Mesangial cell (primary cell): ENCODE measurements around a stretch of chr14.

DNA sequence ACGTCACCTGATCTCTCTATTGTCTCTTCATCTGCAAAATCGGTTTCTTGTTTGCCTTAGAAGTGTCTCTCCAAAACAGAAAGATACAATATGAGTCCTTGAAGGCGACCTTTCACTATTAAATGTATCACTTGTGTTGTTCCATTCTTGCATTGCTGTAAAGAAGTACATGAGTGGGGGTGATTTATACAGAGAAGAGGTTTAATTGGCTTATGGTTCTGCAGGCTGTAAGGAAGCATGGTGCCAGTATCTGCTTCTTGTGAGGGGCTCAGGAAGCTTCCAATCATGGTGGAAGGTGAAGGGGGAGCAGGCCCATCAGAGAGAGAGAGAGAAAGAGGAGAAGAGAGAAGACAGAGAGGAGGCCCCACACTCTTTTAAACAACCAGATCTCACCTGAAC, 58.8 kb upstream of the RTRAF start:
- RAMPAGE, long total RNA: no peak

DNA sequence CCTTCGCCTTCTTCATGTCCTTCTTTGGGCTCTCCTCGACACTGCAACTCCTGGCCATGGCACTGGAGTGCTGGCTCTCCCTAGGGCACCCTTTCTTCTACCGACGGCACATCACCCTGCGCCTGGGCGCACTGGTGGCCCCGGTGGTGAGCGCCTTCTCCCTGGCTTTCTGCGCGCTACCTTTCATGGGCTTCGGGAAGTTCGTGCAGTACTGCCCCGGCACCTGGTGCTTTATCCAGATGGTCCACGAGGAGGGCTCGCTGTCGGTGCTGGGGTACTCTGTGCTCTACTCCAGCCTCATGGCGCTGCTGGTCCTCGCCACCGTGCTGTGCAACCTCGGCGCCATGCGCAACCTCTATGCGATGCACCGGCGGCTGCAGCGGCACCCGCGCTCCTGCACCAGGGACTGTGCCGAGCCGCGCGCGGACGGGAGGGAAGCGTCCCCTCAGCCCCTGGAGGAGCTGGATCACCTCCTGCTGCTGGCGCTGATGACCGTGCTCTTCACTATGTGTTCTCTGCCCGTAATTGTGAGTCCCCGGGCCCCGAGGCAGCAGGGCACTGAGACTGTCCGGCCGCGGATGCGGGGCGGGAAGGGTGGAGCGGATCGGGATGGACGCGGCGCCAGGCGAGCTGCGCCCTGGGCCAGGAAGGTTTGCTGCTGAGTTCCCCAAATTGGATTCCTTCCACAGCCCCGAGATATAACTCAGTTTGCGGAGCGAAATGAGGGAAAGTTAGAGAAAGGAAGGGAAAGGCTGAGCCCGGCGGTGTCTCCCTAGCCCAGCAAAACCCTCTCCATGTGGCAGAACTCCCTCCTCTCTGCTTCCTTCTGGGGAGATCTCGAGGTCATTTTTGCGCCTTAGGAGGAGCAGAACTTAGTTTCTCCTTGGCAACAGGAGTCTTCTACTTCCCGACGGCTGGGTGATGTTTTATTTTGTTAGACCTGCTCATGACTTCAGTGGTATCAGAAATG, 921 bp downstream of the PTGDR start:
- RAMPAGE, long total RNA: no peak

GRCh38 chr14:52314520-52315281, 589 bp downstream of the PTGER2 start:
- RAMPAGE, long total RNA: no peak

DNA sequence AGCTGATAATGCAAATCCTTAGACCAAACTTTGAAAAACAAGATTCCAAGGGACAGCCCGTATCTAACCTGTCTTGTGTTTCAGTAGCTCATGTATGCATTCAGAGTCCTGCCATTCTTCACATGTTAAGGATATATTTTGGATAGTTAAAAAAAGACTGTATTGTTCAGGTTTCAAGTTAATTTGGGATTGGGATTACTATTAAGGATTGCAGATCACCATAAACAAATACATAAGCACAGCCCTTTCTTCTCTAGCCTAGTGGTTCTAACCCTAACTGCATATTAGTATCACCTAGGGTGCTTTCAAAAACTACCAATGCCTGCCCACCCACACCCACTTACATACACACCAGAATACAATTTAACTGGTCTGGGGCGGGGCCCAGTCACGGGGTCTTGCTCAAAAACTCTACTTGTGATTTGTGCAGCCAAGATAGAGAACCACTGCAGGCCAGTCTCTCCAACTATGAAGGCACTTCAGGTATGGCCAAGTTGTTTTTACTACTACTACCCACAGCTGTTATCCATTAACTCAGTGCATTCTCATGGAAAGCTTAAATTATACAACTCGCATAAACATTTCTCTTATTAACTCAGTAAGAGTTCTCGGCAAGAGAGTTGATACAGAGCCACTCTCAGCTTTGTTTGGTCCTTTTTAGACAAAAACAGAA, 85.6 kb downstream of the PTGER2 start:
- RAMPAGE, long total RNA: no peak

GRCh38 chr14:52490758-52491309, 61.5 kb downstream of the TXNDC16 start:
- RAMPAGE, long total RNA: no peak

GRCh38 chr14:52729525-52730072, 367 bp upstream of the STYX start:
- RAMPAGE, long total RNA: no peak

DNA sequence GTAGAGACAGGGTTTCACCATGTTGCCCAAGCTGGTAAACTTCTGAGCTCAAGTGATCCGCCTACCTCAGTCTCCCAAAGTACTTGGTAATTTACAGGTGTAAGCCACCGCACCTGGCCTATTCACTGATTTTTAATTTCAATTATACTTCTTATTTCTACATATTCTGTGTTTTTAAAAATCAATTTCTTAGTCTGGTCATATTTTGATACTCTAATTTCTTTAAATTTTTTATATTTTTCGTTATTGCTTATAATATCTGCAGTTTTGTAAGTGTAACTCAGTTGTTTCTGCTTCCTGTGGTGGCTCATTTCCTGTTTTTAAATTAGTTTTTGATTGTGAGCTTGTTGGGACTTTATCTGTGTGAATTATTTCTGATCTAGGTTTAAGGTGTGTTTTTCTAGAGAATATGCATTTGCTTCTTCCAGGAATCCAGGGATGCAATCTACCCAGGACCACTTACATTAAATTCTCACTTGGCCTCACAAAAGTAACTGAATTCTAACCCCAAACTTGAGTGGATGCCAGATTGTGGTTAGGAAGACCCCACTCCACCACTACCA, 11.7 kb downstream of the STYX start:
- RAMPAGE, long total RNA: no peak

GRCh38 chr14:53072426-53072843, 80.7 kb downstream of the DDHD1 start:
- RAMPAGE, long total RNA: no peak

GRCh38 chr14:53091507-53092070, 61.5 kb downstream of the DDHD1 start:
- RAMPAGE, long total RNA: no peak

- RAMPAGE, long total RNA: no peak
Measured at GRCh38 chr14:53151522-53152277, 1.4 kb downstream of the DDHD1 start.

- RAMPAGE, long total RNA: no peak
Measured at GRCh38 chr14:53245050-53245490, 91.9 kb upstream of the DDHD1 start.

- RAMPAGE, long total RNA: no peak
Measured at GRCh38 chr14:53367787-53368254, 214.7 kb upstream of the DDHD1 start.

GRCh38 chr14:54211495-54211861, 185.3 kb upstream of the CDKN3 start:
- RAMPAGE, long total RNA: no peak

DNA sequence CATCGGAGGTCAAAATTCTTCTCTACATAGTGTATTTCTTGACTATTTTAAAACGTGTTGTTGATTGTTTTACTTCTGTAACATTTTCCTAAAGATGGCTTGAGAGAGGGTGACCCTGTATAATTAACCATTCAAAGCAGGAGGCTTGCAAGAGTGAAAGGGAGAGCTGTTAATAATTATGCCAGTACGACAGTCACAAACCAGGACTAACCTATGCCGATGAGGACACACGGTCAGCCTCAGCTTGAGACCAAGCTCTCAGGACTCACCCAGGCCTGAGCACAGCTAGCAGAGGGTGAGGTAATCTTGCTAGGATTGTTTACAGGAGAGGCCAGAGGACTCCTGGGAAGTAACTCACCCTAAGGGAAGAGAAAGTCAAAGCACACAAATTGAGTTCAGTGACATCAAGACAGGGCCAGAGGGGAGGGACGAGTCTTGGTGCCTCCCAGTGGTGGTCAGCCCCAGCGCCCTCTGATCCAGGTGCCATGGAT, 29.8 kb upstream of the CDKN3 start:
- RAMPAGE, long total RNA: no peak

GRCh38 chr14:54482878-54483587, 5.7 kb downstream of the GMFB start:
- RAMPAGE, long total RNA: no peak

- RAMPAGE, long total RNA: no peak
Measured at GRCh38 chr14:54567402-54568431, 789 bp downstream of the SAMD4A start.

GRCh38 chr14:54574141-54574543, 7.2 kb downstream of the SAMD4A start:
- RAMPAGE, long total RNA: no peak

- RAMPAGE, long total RNA: no peak
Measured at GRCh38 chr14:54576008-54577311, 9.5 kb downstream of the SAMD4A start.

- RAMPAGE, long total RNA: no peak
Measured at GRCh38 chr14:54727483-54728573, 160.9 kb downstream of the SAMD4A start.

DNA sequence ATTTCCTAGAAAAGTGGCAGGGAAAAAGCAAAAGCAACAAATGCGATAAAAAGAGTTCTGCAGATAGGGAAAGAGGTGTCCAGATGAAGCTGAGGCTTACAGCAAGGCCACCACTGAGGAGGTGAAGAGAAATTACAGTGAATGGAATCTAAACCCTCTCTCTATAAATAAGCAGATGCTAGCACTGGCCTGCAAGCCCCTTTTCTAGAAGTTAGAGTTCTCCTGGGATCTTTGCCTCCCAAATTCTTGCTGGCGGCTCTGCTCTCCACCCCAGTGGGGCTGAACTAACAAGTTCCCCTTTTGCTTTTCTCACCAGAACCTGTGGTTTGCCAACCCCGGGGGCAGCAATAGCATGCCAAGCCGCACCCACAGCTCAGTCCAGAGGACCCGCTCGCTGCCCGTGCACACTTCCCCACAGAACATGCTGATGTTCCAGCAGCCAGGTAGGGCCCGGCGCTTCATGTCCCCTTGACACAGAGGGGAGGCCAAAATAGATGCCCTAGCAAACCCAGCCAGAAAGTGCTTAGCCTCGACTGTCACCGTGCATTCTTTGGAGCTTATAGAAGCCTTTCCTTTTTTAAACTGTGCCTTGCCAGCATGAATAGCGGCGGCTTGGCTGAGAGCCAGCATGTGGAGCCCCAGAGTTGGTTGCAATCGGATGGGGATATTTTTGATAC, 126.4 kb downstream of the GCH1 start:
- RAMPAGE, long total RNA: no peak